ENCODE measurements around the gene ADAMTS17.

DNA sequence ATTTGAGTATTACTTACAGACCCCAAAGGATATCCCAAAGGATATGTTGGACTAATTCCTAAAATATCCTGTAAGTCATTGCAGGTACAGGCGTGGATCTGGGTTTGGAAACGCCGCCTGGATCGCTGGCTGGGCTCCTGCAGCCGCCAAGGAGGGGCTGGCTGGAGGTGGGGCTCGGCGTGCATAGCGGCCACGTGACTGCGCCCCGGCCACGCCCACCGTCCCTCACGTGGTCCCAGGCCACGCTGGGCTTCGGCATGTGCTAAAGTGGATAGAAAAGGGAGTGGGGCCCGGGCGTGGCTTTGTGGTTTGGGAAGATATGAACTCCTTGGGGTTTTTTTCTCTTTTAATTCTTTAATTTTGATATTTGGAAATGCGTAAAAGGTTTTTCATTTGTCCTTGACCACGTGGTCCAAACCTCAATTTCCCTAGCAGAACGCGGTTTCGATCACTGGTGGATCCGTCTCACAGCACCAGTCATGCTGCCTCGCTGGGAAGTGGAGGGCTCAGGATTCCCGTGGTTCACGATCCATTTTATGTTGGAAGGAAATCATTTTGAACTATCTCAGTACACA lies 142.2 kb downstream of the PGPEP1L start:
- PRO-cap, 2 experiments = peak in 1 of 2 experiments; most common plus-strand start position 243 of the sequence (in 1)

- PRO-cap, 2 experiments = no peak in any of the 2 experiments
Observed at GRCh38 chr15:98866414-98867106, 141.0 kb downstream of the PGPEP1L start.

GRCh38 chr15:98889906-98890624 lies 117.5 kb downstream of the PGPEP1L start:
- PRO-cap, 2 experiments = no peak in any of the 2 experiments

- PRO-cap, 2 experiments = no peak in any of the 2 experiments
Observed at GRCh38 chr15:98951602-98951999, 56.0 kb downstream of the PGPEP1L start.

- PRO-cap, 2 experiments = no peak in any of the 2 experiments
Observed at GRCh38 chr15:99129336-99129941, 24.6 kb downstream of the SYNM start.

DNA sequence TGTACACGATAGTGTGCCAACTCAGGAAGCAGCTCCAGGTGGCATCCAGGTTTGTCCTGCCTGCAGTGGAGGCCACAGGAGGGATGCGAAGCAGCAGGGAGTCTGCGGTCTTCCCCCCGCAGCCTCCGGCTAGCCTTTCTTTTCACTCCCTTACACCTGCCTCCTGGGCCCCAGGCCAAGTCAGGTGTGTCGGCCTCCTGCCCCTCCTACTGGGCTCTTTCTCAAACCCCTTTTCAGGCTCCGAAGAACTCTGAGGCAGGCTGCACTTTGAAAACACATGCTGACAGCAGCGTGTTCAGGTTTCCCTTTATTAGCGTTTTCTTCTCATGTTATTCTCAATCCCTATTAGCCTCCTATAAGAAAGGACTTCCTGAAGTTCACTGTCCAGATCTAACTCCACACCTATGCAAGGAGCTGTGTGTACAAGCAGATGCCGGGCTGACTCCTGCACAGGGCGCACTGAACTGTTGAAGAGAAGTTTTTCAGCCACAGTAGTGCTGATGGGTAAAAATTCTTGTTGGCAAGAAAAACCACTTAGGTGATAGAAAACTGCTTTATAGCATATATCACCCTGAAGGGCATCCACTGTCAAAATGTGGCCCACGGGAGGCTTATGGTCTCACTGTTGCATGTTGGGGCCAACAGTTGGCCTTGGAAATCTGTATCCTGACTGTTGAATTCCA lies 32.5 kb downstream of the SYNM start:
- PRO-cap, 2 experiments = no peak in any of the 2 experiments

DNA sequence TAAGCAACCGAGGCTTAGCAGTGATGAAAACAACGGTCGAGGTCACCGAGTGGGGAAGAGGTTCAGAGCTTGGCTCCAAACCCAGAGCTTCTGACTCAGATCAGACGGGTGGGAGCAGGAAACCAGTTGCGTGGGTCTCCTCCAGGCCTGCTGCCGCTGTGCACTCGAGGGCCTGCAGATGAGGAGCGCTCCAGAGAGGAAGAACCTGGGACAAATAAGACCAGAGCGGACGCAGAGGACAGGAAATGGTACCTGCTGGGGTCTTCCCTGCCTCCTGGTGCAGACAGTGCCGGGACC lies 99.0 kb upstream of the MEF2A start:
- PRO-cap, 2 experiments = no peak in any of the 2 experiments

DNA sequence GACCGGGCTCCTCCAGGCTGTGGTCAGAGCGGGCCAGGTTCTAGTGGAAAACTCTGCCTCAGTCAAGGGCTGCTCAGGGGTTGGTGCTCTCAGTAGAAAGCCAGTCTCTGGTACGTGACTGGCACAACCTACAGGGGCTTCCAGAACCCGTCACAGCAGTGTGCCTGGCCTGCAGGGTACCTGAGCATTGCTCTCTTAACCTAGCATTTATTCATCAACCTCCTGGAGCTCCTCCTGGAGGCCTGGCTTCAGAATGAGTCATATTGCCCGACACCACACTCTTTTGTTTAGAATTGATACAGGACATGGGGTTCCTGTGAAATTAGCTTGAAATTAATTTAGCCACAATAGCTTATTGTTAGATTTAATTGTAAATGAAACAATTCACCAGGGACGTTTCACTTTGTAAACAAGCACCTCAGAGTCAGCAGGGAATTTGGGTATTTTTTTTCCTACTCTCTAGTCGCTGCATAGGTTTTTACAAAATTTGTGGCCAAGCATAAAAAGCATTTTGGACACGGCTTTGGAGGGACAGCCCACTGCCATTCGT lies 61.0 kb upstream of the MEF2A start:
- PRO-cap, 2 experiments = no peak in any of the 2 experiments

DNA sequence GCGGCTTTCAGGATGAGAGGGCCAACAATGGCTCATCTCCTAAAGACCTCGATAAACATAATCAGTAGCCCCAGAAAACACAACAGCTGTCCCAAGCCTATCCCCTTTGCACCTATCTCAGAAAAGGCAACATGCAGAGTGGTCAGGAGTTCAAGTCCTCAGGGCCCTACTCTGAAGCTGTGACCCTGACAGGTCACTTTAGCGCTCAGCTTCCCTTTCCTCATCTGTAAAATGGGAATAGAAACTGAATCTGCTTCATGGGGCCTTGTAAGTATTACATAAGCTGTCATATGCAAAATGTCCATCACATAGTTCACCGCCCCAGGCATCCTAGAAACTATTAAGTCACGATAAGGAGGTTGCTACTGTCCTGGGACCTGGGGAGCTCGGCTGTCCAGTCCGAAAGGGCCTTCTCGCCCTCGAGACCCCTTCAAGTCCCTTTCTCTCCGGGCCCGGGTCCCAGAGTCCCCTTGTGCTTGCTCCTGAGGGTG lies 1.1 kb upstream of the MEF2A start:
- PRO-cap, 2 experiments = no peak in any of the 2 experiments

DNA sequence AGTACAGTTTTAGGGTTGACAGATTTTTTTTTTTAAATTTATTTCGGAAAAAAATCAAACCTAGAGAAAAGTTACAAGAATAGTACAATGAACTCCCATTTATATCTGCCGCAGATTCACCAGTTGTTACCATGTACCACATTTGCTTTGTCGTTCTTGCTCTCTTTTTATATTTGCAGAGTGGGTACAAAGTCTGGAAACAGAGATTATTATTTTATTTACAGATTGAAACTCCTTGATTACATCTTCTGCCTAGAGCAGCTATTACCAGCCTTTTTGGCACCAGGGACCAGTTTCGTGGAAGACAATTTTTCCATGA lies 8.2 kb downstream of the MEF2A start:
- PRO-cap, 2 experiments = no peak in any of the 2 experiments

- PRO-cap, 2 experiments = no peak in any of the 2 experiments
Observed at GRCh38 chr15:99614057-99615166, 48.6 kb downstream of the MEF2A start.

DNA sequence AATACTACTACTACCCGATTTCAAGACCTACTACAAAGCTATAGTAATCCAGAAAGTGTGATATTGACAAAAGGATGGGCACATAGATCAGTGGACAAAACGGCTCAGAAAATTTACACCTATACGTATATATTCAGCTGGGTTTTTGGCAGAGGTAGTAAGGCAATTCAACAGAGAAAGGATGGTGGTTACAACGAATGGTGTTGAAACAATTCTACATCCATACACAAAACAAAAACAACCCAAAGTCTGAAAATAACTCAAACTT lies 35.5 kb downstream of the LYSMD4 start:
- PRO-cap, 2 experiments = no peak in any of the 2 experiments

- PRO-cap, 2 experiments = peak in 1 of 2 experiments; most common plus-strand start chr15:99708864 (in 1); most common minus-strand start chr15:99708761 (in 1)
Observed at GRCh38 chr15:99708321-99709028, 24.8 kb downstream of the LYSMD4 start.

- PRO-cap, 2 experiments = no peak in any of the 2 experiments
Observed at GRCh38 chr15:99926059-99926491, 192.8 kb upstream of the LYSMD4 start.

DNA sequence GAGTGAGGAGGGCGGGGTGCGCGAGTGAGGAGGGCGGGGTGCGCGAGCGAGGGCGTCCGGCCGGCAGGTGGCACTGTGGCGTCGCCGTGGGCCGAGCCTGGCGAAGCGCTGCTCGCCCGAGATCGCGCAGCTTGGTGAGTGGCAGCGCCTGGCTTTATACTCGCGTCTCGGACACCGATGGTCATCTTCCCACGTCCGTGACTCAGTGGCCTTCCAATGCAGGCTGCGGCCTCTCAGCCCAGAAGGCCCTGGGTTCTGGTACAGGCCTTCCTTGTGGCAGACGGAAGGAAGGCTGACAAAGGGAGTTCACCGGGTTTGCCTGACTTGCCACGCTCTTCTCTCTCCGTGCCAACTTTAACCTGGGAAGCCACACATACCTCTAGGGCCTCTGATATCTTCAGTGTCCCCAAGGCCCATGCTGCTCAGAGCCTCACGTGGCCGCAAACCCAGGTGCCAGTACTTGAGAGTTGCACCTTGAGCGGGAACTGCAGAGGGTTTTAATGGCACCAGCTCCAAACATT lies 195.2 kb upstream of the LYSMD4 start:
- PRO-cap, 2 experiments = no peak in any of the 2 experiments

GRCh38 chr15:99995299-99995519 lies 262.0 kb upstream of the LYSMD4 start:
- PRO-cap, 2 experiments = no peak in any of the 2 experiments

DNA sequence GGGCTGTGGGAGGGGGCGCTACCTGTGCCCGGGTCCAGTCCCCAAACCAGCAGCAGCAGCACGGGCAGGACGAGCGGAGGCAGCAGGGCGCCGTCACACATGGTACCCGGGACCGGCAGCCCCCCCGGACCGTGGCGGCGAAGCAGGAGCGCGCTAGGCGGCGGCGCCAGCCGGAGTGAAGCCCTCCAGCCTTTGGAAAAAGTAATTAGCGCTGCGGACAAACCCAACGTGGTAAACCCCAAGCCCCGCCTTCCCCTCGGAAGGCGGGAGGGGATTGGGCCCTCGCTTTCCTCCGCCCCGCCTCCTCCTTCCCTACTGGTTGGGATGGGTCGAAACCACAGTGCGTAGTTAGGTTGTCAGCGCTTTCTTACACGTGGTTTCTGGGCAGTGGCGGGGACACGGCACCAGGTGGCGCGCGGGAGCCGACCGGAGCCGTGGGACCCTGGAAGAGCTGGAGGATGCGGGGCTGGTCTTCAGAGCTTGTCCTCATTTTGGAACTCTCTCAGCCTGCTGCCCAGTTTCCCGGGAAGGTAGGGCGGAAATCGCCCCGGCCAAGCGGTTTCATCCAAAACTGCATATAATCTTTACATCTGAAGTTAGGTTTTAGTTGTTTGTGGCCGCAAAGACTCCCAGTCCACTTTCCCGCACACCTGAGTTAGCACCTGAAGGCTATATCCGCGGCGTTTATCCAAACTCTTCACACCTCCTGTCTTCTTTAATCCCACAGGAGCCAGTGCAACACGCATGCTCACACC lies at the start of gene ADAMTS17:
Gene ADAMTS17 (minus strand): TSS at position 177 of the 755 bp plus-strand sequence.
- PRO-cap, 2 experiments = peak in 2 of 2 experiments; most common minus-strand start position 203 of the sequence (in 2)

- PRO-cap, 2 experiments = no peak in any of the 2 experiments
Observed at GRCh38 chr15:100346703-100347345, 5.0 kb upstream of the ADAMTS17 start.

DNA sequence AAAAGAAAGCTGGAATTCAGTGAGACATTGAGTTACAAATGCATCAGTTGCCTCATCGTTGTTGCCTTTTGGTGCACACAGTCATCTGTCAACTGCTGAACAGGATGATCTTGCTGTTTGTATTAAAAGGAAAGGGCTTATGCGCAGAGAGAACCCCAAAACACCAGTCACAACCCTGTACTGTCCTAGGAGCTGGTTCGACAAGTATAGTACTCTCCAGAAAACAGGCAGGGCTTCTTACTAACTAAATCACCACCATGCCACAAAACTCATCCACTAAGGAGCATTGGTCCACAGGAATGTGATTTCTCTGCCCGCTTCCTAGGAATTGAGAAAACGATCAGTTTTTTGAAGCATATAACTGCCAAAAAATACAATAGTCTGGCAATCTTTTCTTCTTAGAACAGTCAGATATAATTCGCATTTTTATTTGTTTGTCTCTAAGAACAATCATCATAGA lies 362 bp upstream of the CERS3 start:
- PRO-cap, 2 experiments = no peak in any of the 2 experiments

- PRO-cap, 2 experiments = no peak in any of the 2 experiments
Observed at GRCh38 chr15:101027113-101027972, 108.2 kb downstream of the LRRK1 start.

Data from psoas muscle (tissue), 2 donors.